Hepatocyte (in vitro differentiated cells and primary cell): ENCODE data around the genes LGALSL and SLC1A4.

DNA sequence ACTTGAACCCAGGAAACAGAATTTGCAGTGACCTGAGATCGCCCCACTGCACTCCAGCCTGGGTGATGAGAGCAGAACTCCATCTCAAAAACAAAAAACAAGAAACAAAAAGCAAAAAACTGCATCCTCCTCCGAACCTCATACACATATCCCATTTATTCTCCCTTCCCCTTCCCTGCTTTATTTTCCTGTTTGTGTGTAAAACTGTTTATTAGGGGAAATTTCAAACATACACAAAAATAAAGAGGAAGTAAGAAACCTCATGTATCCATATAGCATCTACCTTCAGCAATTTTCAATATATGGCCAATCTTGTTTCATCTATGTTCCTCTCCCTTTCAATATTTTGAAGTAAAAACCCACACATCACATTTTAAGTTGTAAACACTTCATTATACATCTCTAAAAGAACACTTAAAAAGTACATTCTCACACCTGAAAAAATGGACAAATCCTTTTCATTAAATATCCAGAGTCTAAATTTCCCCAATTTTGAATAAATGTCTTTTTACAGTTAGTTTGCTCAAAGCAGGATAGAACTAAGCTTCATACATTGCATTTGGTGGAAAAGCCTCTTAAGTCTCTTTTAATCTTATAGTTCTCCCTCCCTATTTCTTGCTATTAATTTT is 5.5 kb downstream of the PELI1 start:
- RAMPAGE, long total RNA = no peak
- RRBS = no CpG with 5 or more reads among the region's 2 CpGs

DNA sequence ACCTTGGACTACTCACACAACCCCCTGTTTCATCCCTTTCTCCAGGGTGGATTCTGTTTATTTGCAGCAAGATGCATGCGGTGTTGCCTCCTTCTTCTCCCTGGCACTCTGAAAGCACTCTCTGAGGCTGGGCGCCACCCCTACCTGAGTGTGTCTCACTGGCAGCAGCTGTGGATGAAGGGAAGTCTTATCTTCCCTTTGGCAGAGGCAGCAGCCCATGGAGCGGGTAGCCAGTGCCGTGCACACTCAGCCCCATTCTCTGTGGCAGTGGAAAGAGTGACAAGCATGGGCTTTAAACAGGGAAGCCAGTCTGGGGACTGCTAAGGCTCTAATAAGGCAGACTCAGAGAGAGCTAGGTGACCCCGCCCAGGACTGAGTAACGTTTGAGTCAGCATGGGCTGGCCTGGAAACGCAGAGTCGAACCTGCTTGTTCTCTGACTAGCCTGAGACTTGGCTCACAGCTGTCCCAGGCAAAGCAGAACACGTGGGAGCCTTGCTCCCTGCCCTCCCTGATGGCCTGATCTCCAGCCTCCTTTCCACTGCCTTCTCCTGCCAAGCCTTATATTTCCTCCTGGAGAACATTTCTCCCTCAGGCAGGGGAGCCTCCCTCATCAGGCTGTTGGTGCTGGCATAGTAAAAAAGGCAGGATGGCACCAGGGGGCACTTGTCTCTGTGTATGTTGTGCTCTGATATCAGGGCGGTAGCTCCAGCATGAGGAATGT is 94.0 kb upstream of the LGALSL start:
- RAMPAGE, long total RNA = no peak
- RRBS = no CpG with 5 or more reads among the region's 10 CpGs

- RAMPAGE, long total RNA = no peak
- RRBS = 0% methylated on average over 1 of the region's 13 CpGs
Measured at GRCh38 chr2:64403686-64404790, 49.9 kb upstream of the LGALSL start.

DNA sequence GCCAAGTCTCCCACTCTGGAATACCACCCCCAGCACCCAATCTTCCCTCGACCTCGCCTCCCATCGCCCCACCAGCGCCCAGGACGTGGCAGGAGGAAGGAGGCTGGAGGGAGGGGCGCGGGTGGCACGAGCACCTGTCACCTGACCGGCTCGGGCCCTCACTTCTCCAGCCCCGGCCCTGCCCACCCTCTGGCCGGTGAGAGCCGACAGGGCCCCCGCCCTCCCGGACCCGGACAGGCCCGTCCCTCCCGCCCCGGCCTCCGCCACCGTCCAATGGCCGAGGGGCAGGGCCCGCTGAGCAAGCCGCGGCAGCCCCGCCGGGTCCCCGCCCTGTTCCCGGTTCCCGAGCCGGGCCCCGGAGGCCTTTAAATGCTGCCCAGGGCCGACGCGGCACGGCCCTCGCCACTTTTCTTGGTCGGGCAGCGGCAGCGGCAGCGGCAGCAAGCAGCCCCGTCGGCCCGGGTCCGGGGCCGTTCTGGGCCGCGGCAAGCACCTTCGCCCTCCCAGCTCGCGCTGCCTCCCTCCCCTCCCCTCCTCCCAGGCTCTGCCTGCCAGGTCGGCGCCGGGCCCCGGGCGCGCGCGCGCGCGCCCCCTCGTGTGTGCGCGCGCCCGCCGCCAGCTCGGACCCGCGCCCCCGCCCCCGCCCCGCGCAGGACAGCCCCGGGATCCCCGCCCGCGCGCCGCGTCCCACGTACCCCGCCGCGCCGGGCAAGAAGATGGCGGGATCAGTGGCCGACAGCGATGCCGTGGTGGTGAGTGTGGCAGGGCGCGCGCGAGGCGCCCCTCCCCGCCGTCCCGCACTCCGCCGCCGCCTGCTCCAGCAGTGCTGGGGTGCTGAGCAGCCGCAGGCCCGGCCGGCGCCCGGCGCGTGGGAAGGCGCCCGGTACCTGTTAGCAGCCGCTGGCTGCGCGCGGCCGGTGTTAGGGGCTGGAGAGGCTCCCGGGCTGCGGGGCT is at the start of gene LGALSL:
TSS of gene LGALSL (plus strand) at position 333 of the 954 bp plus-strand sequence.
- RAMPAGE, long total RNA = no peak
- RRBS = 1% methylated on average over 36 of the region's 118 CpGs

GRCh38 chr2:64648871-64649497 is 4.7 kb downstream of the SERTAD2 start:
- RAMPAGE, long total RNA = no peak
- RRBS = no CpG with 5 or more reads among the region's 7 CpGs

DNA sequence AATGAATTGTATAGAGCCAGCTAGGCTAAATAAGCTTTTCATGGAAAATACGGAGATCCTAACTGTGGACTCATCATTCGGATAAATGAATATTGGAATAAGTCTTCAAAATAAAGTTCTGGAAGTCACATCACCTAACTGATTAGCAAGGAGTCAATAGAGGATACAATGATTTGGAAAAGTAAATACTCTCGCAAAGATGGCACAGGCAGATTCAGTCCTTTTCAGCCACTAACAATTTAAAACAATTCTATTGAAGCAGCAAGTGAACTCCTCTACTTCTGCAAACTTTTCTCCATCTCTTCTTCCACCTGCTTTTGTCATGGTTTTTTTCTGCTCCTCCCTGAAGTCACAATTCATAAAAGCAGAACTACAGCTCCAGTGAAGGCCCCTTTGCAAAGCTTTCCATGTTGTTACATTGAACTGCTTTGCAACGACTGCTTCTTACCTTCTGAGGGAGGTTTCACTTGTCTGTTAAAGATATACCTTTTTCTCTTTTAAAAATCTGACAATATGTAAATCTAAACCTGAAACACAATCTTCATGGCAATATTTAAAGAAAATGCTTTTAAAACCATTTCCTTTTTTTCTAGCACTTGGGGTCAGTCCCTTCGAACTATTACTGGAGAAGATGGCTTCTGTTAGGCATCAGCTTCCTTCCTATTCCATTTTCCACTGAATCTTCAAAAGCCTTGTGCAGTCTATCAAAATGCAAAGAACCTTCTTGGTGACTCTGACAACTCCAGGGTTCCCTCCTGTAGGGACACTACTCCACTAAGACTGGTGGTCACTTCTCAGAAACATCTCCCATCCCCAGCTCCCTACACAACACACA is 3.7 kb upstream of the SERTAD2 start:
- RAMPAGE, long total RNA = no peak
- RRBS = no CpG with 5 or more reads among the region's 5 CpGs

- RAMPAGE, long total RNA = no peak
- RRBS = no CpG with 5 or more reads among the region's 3 CpGs
Measured at GRCh38 chr2:64666813-64667586, 13.3 kb upstream of the SERTAD2 start.

DNA sequence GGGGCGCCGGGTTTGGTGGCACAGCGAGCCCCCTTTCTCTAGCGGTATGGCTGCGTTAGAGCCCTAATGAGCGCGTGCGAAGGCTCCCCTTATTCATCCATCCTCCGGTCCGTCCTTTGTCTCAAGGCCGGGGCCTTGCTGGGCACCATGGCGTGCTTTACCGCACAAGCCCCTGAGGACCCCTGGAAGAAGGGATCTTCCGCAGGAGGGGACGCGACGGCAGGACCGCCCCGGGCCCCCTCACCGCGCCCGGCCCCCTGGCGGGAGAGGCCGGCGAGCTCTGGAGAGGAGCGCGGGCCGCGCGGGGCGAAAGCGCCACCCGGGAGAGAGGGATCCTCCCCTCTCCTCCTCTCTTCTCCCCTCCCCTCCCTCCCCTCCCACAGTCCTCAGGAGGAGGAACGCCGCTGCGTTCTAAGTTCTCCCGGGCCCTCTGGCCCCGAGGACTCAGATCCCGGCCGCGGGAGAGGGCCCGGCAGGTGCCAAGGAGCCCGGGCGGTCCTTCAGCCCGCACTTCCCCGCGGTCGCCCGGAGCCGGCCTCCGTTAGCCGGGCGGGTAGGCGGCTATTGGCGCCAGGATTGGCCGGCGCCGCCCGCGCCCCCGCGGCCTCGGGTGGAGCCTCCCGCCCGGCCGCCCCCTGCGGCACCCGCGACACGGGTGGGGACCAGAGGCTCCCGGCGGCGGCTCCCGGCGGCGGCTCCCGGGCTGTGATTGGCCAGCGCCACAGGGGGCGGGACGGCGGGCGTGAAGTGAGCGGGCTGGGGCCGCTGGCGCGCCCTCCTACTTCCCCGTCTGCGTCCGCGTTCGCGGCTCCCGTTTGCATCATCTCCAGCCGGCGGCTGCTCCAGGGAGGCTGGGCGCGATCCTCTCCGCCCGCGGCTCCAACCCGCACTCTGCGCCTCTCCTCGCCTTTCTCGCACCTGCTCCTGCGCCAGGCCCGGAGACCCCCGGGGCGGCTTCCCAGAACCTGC is at the start of gene SLC1A4:
TSS of gene SLC1A4 (plus strand) at position 823 of the 969 bp plus-strand sequence.
- RAMPAGE, long total RNA = no peak
- RRBS = 3% methylated on average over 58 of the region's 108 CpGs

DNA sequence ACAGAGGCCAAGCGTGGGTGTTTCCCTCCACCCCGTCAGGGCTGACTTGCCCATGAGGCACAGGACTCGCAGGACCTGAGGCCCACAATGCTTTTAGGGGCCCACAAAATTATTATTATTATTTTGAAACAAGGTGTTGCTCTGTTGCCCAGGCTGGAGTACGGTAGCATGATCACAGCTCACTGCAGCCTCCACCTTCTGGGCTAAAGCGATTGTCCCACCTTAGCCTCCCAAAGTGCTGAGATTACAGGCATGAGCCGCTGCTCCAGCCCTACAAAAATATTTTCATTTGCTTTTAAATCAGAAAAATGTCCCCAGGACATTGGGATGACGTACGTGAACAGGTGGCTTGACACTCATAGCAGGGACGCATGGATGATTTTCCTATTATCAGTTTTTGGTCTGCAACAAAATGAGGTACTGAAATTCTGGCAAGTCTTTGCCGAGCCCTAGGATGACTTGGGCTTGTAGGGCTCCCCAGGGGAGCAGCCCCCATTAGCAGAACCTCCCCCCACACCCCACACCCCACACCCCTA is 29.2 kb upstream of the CEP68 start:
- RAMPAGE, long total RNA = no peak
- RRBS = no CpG with 5 or more reads among the region's 10 CpGs

- RAMPAGE, long total RNA = no peak
- RRBS = no CpG with 5 or more reads among the region's 11 CpGs
Measured at GRCh38 chr2:65046731-65047526, 9.3 kb upstream of the CEP68 start.

- RAMPAGE, long total RNA = no peak
- RRBS = no CpG with 5 or more reads among the region's 3 CpGs
Measured at GRCh38 chr2:65170451-65171085, 40.7 kb upstream of the RAB1A start.

GRCh38 chr2:65177594-65178205 is 47.8 kb upstream of the RAB1A start:
- RAMPAGE, long total RNA = no peak
- RRBS = no CpG with 5 or more reads among the region's 9 CpGs

DNA sequence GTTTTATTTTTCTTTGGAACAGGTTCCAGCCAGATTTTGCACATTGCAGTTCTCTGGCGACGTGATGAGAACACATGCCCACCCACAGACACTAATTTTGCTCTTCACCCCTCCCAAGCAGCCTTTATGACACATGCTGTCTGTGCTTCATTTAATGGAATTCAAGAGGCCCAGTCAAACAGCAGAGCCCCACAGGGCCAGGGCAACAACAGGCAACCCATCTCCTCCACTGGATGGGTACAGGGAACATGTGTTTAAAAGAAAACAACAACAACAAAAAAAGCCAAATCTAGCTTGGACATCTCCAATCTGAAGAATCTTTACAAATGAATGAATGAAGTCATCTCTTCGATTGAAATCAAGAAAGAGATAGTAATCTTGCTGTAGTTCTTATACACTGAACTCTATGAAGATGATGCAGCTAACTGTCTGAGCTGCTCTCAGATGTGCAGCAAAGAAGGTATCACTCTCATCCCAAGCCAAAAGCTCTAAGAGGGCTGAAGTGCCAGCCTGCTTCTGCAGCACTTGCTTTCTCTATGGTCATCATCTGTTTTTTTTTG is 70.6 kb downstream of the SPRED2 start:
- RAMPAGE, long total RNA = no peak
- RRBS = no CpG with 5 or more reads among the region's 3 CpGs

DNA sequence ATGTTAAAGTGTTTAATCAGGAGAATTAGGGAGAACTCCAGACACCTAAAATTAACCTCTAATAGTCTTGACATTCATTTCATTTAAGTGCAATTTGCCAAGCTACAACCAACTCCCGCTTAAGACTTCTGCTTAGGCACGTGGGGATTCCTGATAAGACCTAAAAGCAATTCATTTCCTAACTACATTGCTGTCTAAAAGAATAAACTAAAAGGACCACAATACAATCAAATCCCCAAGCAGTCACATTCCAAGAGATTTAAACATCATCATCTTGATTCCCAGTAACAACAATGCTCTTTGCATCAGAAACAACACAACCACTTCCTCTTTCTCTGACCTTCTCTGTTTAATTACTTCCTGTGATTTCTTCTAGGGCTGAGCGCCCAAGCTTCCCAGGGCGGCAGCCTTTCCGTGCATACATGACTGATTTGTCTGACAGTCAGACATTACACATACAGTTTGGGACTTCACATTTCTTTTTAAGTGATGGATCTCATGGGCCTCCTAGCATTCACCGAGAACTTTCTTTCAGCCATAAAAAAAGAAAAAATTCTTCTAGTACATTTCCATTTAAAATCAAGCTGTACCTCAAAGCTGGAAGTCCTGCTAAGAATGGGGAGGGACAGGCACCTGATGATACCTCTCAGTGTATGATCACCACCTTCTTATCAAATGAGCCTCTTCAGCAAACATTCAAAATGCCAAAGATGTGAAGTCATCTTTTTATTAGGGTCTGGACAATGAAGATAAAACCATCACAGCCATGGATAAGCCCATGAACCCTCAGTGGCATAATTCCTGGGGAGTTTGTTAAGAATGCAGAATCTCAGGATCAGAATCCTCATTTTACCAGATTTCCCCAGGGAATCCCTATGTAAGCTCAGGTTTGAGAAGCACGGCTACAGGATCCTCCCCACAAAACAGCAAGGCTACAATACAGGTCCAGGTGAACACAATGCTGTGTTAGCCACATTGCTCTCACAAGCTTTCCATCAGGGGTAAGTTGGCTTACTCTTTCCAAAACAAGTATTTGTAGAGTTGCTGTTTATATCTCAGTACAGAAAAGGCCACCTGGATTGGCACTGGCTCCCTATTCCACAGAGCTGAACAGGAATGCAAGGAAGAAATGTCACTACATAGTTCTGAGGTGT is 11.4 kb downstream of the SPRED2 start:
- RAMPAGE, long total RNA = no peak
- RRBS = no CpG with 5 or more reads among the region's 7 CpGs

GRCh38 chr2:65429452-65430234 is 2.8 kb downstream of the SPRED2 start:
- RAMPAGE, long total RNA = no peak
- RRBS = no CpG with 5 or more reads among the region's 11 CpGs

DNA sequence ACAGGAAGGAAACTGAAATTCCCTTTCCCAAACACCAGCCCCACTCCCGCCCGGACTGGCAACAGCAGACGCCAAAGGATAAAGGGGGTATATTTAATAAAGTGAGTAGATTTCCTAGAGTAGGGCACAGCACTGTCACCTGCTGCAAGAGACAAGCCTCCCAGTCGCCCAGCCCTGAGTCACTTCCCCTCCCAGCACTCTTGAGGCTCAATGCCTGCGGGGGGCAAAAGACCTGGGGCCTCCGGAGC is 2.1 kb downstream of the SPRED2 start:
- RAMPAGE, long total RNA = no peak
- RRBS = no CpG with 5 or more reads among the region's 6 CpGs

DNA sequence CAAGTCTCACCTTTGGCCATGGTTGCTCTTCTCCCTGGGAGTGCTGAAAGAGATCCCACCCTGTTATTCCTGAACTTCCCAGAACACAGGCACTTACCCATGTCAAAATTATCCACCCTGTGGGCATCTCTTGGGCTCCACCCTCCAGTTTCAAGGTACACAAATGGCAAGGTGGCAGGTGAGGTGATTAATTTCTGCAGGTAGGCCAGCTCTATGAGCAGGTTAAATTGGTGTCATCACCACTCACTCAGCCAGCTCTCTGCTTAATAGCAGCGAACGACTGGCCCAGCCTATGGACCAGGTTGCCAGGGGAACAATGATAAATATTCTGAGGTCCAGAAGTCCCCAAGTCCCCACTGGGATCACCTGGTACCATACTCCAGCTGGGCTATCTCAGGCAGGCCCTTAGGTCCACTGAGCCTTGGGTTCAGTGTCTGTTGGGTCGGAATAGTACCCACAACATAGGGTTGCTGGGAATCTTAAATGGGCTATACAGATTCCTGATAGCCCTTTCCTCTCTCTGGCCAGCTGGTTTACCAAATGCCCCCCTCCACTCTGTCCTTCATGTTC is 2.4 kb upstream of the SPRED2 start:
- RAMPAGE, long total RNA = no peak
- RRBS = no CpG with 5 or more reads among the region's 3 CpGs

DNA sequence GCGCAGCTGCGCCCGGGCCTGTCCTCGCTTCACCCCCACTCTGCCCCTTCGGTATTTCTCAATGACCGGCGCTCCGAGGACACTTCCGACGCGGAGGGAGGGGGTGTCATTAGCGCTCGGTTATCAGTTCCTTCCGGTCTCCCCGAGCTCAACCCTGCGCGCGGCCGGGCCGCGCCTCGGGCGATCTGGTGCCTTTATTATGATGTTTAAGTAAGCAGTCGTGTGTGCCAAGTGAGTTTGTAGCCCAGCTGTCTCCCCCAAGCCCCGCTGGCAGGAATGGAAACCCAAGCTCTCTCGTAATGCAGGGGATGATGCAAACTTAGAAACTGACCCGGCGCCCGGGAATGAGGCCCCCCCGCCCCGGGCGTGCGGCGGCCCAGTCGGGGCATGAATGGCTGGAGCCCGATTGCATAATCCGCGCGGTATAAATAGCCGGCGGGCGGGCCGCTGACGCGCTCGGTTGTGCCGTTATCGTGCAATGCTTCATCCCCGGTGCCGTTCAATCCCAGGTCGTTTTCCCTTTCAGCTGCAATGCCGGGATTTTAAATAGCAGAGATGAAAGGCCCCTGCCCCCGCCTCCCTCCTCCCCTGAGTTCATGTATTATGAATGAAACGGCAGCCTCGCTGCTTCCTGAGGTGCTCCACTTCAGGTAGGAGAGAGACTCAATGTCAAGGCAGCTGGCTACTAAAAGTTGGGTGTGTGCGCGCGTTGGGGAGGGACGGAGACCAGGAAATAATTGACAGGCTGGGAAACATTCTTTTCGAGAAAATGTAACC is 4.0 kb upstream of the SPRED2 start:
- RAMPAGE, long total RNA = no peak
- RRBS = under 1% methylated on average over 29 of the region's 60 CpGs

DNA sequence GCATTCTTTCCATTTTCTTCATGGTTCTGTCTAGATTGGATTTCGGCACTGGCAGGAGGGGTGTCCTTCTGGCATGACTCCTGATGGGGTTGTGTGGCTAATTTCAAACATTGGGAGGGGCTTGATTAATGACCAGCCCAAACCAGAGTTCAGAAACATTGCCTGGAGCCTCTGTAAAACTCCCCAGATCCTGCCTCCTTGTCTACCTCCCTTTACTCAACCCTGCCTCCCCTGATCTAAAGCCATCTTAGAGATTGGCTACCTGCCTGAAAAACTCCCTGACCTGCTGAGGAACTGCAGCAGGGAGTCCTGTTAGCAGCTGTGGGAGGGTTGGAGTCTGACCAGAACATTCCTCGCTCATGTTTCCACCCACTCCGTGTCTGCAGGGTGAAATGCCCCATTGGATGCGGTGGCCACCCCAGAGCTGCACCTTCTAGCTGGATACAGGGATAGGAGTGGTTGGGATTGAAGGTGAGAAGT is 207.0 kb upstream of the SPRED2 start:
- RAMPAGE, long total RNA = no peak
- RRBS = no CpG with 5 or more reads among the region's 4 CpGs

- RAMPAGE, long total RNA = no peak
- RRBS = no CpG with 5 or more reads among the region's 42 CpGs
Measured at GRCh38 chr2:66431731-66432644, 2.9 kb upstream of the MEIS1 start.